RPMI7951 (cell line): ENCODE results near the gene BARD1.

DNA sequence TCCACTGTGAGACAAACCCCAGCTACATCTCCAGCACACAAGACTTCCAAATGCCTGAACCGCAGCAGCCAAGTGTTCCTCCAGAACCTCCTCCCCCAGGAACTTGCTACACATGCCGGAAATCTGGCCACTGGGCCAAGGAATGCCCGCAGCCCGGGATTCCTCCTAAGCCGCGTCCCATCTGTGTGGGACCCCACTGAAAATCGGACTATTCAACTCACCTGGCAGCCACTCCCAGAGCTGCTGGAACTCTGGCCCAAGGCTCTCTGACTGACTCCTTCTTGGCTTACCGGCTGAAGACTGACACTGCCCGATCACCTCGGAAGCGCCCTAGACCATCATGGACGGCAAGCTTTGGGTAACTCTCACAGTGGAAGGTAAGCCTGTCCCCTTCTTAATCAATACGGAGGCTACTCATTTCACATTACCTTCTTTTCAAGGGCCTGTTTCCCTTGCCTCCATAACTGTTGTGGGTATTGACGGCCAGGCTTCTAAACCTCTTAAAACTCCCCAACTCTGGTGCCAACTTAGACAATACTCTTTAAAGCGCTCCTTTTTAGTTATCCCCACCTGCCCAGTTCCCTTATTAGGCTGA, 122.4 kb upstream of the MAP2 start:
- RAMPAGE, long total RNA, result no peak

DNA sequence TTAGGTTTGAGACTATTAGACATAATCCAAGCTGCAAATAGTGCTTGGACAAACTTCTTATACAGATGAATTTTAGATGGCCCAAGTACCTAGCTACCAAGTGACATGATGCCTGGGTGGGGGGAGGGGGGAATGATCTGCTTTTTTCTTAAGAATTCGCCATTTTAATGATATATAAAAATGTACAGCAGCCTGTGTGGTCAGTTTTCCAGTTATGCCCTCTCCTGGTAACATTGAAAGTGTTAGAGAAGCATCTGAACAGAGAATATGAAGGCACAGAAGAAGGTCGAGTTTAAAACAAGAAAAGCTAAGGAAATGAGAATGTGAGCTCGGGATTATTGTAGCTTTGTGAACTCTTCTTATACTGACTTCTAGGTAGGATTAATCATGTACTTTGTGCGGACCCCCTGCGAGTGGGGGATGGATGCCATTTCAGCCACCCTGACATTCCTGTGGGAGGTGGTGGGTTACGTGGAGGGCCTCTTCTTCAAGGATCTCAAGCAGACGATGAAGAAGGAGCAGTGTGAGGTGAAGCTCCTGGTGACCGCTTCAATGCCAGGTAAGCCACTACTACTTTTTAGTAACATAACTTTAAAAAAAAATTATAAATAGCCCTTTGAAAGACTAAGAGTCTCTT, 68.9 kb upstream of the RPE start:
- RAMPAGE, long total RNA, result no peak

DNA sequence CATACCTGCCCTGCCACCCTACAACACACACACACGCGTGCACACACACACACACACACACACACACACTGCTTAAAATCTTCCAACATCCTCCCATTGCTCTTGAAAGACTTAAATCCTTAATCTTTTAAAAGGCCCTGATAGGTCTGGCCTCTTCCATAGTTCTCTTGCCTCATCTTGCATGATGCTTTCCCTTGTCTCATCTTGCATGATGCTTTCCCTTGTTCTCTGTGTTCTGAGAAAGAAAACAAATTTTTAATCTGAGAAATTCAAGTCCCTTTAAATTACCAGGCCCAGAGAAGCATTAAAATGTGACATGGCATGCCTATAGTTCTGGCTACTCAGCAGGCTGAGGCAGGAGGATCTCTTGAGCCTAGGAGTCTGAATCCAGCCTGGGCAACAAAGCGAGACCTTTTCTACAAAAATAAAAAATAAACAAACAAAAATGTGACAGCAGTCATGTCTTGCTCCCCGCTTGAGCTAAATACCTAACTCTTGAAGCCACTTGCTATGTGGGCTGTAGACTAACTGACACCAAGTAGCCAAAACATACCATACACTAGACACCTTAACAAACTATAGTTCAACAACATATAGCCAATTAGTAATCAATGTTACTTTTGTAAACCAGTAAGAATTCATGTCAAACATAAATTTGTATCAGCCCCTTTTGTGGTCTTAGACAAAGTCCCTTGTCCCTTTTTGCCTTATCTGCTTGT, 77.8 kb downstream of the RPE start:
- RAMPAGE, long total RNA, result no peak

DNA sequence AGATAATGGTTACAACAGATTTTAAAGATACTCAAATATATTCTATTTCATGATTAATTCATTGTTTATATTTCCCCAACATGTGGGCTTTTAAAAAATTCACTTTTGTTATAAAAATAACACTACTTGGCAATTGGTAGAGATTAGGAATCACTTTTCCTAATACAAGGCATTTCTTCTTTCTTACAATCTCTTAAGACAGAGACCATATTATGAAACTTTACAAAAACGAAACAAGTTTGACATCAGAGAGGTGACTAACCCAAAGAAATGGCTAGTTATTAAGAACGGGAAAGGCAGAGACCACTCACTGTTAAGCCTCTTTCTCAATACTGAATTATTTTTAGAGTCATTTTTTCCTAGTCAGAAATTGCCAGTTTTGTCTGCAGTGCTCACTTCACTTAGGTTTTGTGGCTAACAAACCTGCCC, 1.4 kb downstream of the KANSL1L start:
- RAMPAGE, long total RNA, result no peak

DNA sequence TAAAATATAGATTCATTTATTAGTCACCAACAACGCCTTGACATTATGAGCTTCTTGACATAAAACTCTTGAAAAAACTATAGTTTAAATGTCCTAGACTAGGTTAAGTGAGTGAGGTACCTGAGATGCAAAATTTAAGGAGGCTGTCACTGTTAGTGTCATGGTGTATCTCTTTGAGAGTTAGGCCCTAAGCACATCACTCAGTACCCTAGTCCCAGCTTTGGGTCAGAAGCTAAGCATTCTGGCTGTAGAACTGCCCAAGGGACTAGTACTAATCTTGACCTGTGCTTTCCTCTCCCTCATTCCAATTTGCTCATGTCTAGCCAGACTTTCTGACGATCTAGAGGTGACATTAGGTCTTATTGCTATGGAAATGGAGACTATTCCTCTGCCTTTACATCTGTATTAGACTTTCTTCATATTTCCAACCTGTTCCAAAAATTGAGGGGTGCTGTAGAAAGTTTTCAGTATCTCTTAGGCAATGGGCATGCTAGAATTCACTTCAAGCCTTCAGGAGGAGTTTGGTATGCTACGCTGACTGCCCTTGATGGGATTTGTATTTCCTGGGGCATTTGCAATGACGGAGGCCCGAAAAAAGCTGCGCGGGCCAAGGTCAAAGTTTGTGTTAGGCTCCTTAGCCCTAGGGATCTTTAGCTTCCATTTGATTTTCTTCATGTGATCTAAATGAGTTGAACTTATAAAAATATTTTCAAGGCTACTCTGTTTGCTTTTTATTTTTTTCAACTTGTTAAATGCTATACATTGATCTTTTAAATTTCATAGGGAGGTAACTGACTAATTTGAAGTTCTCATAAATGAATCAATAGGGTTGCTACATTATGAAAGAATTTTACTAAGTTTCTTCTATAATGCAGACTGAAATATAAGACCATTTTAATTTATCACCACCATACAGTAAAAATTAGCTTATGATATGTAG, 5.0 kb downstream of the CPS1 start:
- RAMPAGE, long total RNA, result no peak

GRCh38 chr2:210585758-210586979, 29.8 kb downstream of the CPS1 start:
- RAMPAGE, long total RNA, result no peak

GRCh38 chr2:210847005-210847512, 290.7 kb downstream of the CPS1 start:
- RAMPAGE, long total RNA, result no peak

DNA sequence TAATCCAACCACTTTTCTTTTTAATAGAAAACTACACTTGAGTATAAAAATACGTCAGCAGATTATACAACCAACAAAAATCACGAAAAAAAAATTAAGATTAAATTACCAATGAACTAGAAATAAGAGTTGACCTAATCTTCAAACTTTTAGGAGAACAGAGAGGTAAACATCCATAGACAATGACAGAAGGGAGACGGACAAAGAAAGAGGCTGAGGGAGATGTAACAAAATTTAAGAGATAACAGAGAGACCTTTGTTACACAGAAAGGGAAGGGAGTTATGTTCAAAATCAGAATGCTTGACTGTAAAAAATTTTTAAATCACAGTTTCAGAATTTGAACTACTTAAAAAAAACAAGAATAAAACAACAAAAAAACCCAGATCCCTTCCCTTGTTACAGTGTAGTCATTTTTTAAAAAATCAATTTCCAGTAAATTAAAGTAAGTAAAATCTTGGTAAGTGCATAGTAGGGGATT, 149.8 kb downstream of the IKZF2 start:
- RAMPAGE, long total RNA, result no peak

- RAMPAGE, long total RNA, result no peak
Observed at GRCh38 chr2:213148336-213149236, 2.8 kb downstream of the IKZF2 start.

DNA sequence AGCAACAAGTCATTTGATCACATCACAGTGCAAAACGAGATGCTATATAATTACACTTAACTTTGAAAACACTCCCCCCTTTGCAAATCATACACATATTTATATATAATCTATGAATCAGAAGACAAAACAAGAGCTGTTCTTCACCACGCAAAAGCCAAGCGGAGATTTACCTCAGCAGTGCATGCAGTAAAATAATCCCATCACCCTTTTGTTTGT, 263 bp downstream of the IKZF2 start:
- RAMPAGE, long total RNA, result no peak

DNA sequence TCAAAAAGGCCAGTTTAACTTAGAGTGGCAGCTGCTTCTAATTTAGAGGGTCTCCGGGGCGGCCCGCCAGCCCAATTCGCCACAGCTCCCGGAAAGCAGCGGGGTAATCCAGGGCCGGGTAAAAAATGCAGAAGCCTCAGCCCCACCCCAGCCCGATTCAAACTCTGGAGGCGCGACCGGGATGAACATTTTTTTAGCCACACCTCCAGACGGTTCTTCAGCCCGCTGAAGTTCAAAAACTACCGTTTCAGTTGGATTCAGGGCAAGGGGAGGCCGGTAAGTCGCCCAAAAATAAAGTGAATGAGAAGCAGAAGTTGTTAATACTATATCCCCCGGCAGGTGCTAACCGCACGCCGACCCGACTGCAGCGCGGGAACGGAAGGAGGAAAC, 549 bp downstream of the BARD1 start:
- RAMPAGE, long total RNA, result no peak

GRCh38 chr2:214809329-214810431, at the start of gene BARD1:
Gene BARD1, minus strand, starts transcription at chr2:214809683.
- RAMPAGE, long total RNA, result start-site peak on the minus strand at chr2:214809666-214809707, 98 and 107 reads in 2 replicates

- RAMPAGE, long total RNA, result no peak
Observed at GRCh38 chr2:215344600-215345096, 32.8 kb downstream of the ATIC start.

GRCh38 chr2:215367851-215368132, 55.9 kb downstream of the ATIC start:
- RAMPAGE, long total RNA, result no peak

- RAMPAGE, long total RNA, result no peak
Observed at GRCh38 chr2:215406239-215406617, 29.6 kb downstream of the FN1 start.

DNA sequence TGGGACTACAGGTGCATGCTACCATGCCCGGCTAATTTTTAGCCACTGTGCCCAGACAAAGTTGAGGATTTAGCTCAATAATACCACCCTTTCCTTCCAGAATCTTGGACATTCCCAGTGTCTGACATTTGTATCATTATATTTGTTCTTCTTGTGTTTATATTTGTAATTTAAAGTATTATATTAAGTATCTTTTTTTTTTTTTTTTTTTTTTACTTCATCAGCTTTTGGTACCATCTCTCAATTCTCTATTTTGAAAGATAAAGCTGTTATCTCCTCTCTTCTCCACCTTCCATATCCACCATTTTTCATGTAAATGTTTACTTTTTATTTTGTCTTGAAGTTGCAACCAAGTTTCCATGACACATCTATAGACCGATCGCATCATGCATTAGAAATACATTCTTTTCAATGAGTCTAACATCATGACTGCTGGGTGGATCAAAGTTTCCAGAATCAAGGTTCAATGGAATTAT, 23.3 kb downstream of the FN1 start:
- RAMPAGE, long total RNA, result no peak

DNA sequence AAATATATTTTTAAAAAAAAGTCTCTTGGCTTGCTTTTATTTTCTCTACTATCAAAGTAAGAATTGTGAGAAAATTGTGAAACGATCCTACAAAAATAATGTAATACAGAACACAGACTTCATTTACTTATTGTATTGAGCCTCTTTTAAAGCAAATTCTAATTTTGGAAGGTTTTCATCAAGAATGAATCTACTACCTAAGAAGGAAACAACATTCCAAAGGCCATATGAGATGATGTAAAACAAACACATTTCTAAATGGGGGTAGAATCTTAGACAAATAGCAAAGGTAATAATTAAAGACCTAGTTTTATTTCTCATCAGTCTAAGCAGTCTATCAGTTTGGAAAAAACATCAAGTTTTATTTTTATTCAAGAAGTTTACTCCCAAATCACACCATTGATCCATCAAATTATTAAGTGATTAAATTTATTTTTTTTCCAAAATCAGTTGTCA, 20.6 kb downstream of the FN1 start:
- RAMPAGE, long total RNA, result no peak

GRCh38 chr2:215428112-215428421, 7.8 kb downstream of the FN1 start:
- RAMPAGE, long total RNA, result no peak

DNA sequence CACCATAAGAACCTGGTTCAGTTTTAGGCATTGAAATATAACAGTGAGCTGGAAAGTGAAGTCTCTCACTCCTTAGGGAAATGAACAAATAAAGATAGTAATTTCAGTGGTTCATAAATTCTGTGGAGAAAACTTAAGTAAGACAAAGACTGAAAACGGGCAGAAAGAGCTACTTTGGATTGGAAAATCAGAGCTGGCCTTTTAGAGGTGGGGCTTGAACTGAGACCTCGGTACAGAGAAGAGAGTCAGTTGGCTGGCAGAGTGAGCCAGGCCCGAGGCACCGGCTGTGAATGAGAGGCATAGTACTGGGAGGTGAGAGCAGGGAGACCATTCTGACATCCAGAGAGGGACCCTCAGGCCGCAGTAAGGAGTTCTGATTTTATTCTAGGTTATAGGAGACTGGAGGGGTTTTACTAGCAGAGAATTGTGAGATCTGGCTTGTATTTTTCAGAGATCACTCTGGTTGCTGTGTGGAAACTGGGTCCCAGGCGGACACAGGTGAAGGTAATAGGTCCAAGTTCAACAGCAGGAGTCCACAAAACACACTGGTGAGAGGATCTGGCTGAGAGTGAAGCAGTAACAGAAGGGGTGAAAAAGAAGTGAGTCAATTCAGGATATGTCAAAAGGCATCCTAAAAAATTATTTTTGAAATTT, 75.9 kb upstream of the FN1 start:
- RAMPAGE, long total RNA, result no peak

DNA sequence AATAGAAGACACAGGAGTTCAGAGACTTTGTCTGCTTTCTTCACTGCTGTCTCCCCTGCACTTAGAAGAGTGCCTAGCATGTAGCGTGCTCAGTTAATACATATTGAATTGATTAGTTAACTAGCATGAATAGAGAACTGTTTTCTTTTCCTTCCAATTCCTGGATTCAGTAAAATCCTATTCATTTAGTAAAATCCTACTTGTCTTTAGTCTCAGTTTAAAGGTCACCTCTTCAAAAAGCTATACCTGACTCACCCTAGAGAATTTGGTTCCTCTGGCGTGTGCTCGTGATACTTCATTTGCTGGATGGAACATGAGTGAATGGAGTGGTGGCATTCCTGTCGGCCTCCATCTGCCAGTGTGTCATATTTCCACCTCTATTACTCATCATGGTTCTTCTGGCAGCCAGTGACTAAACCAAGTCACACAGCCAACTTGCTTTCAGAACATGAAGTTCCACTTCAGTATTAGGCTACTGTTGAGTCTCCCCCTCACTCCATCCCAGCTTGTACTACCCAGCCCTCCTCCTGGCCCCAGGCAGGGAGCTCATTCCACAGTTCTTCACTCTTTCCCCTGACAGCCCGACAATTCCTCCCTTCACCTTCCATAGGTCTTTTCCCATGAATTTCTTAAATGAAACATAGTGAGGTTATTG, 169.9 kb downstream of the MREG start:
- RAMPAGE, long total RNA, result no peak